ENCODE results near the genes TUBA1A, PRPH, AQP5 and GPD1.

- RRBS, result no CpG with 5 or more reads among the region's 28 CpGs
Measured at GRCh38 chr12:49188843-49189434, at the start of gene TUBA1A. Gene TUBA1A, minus strand, starts transcription at chr12:49189080.

- RRBS, result no CpG with 5 or more reads among the region's 6 CpGs
Measured at GRCh38 chr12:49273671-49274350, 8.9 kb downstream of the TUBA1C start.

DNA sequence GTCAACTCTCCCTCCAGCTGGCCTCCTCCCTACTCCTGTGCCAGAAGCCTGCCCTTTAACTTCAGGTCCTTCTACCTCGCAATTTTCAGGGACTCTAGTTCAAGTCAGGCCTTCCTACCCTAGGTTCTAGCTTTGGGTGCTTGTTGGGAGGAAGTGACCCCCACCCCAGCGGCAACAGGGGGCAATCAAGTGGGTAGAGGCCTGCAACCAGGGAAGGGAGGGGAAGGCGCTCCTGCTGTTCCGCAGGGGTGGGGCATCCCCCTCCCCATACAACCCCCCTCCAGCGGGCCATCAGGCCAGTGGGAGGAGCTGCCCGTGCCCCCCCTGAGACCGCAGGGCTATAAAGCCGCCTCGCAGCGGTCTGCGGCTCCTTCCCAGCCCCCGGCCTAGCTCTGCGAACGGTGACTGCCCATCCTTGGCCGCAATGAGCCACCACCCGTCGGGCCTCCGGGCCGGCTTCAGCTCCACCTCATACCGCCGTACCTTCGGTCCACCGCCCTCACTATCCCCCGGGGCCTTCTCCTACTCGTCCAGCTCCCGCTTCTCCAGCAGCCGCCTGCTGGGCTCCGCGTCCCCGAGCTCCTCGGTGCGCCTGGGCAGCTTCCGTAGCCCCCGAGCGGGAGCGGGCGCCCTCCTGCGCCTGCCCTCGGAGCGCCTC, at the start of gene PRPH:
Gene PRPH, plus strand, starts transcription at position 371 of the 658 bp plus-strand sequence.
- RRBS, result 11% methylated on average over 13 of the region's 40 CpGs

DNA sequence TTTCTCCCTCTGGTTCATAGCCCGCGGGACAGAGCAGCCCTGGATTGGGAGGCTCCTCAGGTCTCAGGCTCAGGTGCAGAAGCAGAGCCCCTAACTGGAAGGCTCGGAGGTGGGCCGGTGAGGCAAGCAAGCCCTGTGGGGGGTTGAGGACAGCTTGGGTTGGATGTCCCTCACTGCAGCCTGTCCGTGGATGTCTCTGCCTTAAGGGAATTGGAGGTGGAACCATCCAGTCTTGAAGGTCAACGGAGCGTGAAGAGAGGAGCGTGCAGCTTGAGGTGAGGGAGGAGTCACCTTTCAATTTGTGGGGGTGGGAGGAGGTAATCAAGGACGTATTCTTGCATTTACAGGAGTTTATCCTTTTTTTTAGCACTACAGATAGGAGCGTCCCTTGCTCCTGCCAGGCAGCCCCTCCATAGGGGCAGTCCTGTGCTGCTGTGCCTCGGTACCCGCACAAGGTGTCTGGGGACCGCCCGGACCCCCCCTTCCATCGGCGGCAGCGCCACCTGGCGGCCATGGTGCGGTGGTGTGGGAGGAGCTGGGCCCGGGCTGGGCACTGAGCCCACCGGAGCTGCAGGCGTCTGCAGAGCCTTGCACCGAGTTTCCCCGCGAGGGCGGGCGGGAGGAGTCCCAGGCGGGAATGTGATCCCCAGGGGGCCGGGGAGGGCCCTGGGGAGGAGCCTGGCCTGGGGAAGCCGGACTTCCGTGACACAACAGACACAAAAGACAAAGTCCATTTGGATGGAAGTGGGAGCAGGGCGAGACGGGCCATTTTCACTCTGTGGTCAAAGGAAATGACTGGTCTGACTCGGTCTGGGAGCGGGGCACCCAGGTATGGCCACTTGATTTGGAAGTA, 815 bp downstream of the DNAJC22 start:
- RRBS, result 4% methylated on average over 11 of the region's 35 CpGs

GRCh38 chr12:49642193-49643087, 19.1 kb downstream of the PRPF40B start:
- RRBS, result no CpG with 5 or more reads among the region's 21 CpGs

- RRBS, result no CpG with 5 or more reads among the region's 5 CpGs
Measured at GRCh38 chr12:49672298-49673177, 34.7 kb downstream of the FMNL3 start.

- RRBS, result 3% methylated on average over 12 of the region's 19 CpGs
Measured at GRCh38 chr12:49707677-49707985, 426 bp upstream of the FMNL3 start.

- RRBS, result no CpG with 5 or more reads among the region's 7 CpGs
Measured at GRCh38 chr12:49806314-49806815, 21.8 kb downstream of the NCKAP5L start.

DNA sequence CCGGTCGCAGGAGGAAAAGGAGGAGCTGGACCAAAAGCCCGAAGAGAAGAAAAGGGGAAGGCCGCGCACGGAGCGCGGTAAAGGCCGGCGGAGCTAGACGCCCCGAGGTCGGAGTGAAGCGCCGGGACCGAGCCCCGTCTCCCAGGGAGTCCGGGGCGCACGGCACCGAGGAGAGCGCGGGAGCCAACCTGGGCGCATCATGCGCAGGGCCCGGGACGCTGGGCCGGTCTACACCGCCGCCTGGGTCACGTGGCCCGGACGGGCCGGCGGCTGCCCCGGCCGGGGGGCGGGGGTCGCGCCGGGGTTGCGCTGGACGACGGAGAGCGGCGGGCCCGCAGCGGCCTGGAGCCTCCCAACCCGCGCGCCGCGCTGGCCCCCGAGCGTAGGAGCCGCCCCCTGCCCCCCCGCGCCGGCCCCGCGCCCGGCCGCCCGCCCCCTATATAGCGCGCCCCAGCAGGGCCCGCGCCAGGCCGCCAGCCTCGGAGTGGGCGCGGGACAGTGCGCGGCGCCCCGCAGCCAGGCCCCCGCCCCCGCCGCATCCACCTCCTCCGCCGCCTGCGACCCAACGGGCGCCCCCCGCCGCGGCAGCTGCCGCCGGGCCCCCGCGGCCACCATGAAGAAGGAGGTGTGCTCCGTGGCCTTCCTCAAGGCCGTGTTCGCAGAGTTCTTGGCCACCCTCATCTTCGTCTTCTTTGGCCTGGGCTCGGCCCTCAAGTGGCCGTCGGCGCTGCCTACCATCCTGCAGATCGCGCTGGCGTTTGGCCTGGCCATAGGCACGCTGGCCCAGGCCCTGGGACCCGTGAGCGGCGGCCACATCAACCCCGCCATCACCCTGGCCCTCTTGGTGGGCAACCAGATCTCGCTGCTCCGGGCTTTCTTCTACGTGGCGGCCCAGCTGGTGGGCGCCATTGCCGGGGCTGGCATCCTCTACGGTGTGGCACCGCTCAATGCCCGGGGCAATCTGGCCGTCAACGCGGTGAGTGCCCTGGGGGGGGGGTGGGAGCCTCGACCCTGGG, at the start of gene AQP5:
Gene AQP5, plus strand, starts transcription at position 468 of the 1,016 bp plus-strand sequence.
- RRBS, result 30% methylated on average over 25 of the region's 120 CpGs

DNA sequence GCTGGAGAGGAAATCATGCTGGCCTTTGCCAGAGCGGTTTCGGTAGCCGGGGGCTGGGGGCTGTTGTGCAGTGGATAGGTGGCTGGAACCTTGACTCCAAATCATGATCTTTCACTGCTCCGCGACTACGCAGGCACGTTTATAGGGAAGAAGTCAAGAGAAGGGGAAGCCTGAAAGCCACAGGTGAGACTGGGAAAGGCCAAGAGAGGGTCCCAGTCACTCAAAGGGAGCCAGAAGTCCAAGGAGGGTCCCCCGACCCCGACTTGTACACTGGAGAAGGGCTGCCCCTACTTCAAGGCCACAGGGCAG, 2.6 kb upstream of the AQP6 start:
- RRBS, result 94% methylated on average over 3 of the region's 9 CpGs

GRCh38 chr12:50103659-50104555, at the start of gene GPD1:
Gene GPD1, plus strand, starts transcription at chr12:50104008.
- RRBS, result 7% methylated on average over 4 of the region's 15 CpGs

GRCh38 chr12:50326582-50327195, 43.4 kb upstream of the LIMA1 start:
- RRBS, result no CpG with 5 or more reads among the region's 4 CpGs

DNA sequence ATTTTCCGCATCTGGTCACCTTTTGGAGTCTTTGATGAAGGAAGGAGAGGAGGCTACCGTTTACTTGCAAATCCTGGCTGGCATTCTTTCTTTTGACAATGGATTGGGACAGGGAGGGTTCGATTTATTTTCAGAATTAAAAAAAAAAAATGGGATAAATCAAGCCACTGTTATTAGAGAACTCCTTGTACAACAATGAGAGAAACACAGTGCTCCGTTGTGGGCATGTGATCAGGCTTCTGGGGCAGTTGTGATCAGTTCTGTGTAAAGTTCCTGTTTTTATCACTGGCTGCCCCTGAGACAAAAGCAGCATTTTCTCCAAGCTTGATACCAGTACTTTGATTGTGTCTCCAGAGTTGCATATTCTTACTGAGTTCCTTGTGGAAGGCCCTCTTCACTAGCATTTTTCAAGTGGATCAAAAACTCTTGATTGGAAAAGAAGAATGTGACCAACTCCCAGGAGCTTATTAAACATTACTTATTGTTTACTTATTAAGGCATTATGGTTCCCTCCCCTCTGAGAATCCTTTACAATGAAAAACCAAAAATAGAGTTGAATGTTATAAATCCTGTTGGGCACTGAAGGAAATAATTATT, 1.2 kb downstream of the DIP2B start:
- RRBS, result no CpG with 5 or more reads among the region's 4 CpGs

DNA sequence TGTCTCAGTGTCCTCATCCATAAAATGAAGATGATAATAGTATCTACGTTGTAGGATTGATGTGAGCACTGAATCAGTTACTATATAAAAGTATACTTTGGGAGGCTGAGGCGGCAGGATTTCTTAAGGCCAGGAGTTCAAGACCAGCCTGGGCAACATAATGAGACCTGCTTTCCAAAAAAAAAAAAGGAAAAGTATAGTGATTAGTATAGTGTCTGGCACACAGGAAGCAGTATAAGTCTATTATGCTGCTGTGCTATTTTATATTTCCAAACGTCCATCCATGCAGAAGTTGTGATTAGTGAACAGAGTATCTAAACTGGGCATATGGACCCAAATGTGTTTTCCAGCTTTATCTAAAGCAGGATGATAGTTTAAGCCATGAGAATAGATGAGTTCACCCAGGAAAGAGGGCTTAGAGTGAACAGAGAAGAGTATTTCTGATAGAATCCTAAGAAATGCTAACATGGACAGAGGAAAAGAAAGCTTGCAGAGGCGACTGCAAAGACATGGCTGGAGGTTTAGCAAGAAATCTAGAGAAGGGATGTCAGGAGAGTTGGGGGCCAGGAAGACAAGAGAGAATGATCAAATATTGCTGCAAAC, 23.6 kb downstream of the DIP2B start:
- RRBS, result no CpG with 5 or more reads among the region's 4 CpGs

DNA sequence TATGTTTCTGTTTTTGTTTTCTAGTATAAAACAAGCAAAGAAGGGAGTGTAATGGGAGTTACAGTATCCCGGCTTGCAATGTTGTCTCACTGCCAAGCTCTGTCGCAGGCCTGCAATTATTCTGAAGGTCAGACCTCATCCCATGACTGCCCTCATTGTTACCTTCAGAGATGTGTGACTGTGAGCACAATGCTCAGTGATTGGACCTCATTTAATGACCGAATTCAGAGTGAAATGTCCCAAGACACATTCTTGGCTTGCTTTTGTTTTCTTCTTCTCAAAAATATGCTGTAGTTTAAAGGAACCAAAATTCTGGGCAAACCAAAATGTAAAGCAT, 72.9 kb upstream of the ATF1 start:
- RRBS, result no CpG with 5 or more reads among the region's 3 CpGs

DNA sequence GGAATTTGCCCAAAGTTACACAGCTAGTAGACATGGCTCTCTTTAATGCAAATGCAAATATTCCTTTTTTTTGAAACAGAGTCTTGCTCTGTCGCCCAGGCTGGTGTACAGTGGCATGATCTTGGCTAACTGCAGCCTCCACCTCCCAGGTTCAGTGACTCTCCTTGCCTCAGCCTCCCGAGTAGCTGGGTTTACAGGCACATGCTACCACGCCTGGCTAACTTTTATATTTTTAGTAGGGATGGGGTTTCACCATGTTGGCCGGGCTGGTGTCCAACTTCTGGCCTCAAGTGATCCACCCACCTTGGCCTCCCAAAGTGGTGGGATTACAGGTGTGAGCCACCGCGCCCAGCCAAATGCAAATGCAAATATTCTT, 2.9 kb downstream of the METTL7A start:
- RRBS, result no CpG with 5 or more reads among the region's 6 CpGs

DNA sequence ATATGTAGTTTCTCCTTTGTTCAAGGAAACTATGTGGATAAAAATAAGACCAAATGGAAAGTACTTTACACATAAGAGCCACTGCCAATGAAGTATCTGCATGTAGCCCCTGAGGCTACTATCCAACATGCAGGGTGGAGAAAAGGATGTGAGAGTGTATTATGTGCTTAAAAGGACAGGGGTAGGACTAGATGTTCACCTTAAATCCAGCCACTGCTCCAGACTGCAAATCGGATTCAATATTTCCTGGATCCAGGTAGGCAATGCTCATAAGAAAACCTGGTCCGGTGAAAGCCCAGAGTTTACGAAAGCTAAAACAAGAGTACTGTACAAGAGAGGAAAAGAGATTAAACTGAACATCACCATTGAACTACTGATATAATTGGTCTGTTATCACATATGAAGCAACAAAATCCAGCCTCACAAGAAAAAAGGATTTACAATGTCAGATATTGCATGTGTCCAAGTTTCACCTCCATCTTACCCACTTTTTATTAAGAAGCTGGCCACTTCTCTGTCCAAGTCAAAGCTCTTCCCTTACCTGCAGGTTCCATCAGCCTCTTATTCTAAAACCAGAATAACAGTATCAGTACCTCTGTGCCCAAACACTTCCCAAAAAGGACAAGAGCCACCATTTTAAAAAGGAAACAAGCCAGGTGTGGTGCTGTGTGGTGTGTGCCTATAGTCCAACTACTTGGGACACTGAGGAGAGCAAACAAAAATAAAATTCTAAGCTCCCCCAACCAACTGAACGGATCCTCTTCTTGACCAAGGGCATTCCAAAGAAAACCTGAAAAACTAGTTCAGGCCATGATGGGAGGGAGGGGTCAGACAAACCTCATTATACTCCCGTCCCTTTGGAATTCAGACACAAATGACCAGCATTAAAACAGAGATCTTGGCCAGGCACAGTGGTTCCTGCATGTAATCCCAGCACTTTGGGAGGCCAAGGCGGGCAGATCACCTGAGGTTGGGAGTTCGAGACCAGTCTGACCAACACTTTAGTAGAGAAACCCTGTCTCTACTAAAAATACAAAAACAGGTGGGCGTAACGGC, 20.7 kb downstream of the SLC11A2 start:
- RRBS, result no CpG with 5 or more reads among the region's 9 CpGs

- RRBS, result 2% methylated on average over 7 of the region's 36 CpGs
Measured at GRCh38 chr12:51025325-51026068, 687 bp downstream of the SLC11A2 start.

GRCh38 chr12:51218698-51218852, 713 bp upstream of the POU6F1 start:
- RRBS, result no CpG with 5 or more reads among the region's 1 CpG

DNA sequence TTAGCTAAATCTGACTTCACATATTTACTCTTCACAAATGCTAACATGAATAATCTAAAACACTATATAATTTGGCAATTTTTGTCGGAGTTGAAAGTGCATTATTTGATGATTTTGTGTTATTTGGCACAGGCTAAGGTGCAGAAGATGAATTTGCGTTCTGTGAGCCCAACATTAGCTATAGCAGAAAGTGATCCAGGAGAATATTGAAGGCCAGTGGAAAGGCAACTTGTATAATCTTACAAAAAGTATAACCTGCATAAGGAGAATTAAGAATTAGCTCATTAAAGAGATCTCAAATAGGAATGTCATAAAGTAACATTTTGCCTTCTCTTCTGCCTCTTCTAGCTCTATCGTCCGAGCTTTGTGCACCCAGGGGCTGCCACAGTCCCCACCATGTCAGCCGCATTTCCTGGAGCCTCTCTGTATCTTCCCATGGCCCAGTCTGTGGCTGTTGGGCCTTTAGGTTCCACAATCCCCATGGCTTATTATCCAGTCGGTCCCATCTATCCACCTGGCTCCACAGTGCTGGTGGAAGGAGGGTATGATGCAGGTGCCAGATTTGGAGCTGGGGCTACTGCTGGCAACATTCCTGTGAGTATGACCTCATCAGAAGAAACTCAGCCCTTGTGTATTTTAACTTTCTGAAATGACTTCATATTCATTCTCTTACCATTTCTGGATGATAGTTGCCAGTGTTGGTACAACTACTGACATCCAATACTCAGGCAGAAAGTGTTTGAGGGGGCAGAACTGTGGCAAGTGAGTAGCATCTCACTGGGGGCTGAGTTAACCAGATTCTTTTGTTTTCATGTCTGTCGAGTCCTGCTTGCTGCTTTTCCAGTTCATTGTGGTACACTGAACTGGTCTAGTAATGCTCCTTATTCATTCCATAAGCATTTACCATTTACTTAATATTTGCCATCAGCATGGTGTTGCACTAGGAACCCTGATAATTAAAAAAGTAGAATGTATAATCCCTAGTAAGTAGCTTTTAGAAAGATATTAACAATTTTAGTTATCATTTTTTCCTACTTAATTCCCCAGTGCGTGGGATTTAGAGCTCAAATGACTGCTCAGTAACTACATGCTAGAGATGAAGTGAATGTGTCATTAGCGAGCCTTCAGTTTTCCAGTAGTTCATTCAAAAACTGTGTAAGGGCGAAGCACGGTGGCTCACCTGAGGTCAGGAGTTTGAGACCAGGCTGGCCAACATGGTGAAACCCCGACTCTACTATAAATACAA, 2.3 kb downstream of the DAZAP2 start:
- RRBS, result no CpG with 5 or more reads among the region's 12 CpGs